Helper T cell (primary cell): ENCODE results near the gene PKD1L1.

GRCh38 chr7:47380749-47381449 is 201.0 kb downstream of the TNS3 start:
- PRO-cap, 2 experiments = no peak in any of the 2 experiments

GRCh38 chr7:47460343-47460979 is 121.5 kb downstream of the TNS3 start:
- PRO-cap, 2 experiments = no peak in any of the 2 experiments

- PRO-cap, 2 experiments = no peak in any of the 2 experiments
These were observed 42.8 kb downstream of the TNS3 start for GRCh38 chr7:47538657-47540059.

GRCh38 chr7:47575980-47576471 is 5.9 kb downstream of the TNS3 start:
- PRO-cap, 2 experiments = no peak in any of the 2 experiments

DNA sequence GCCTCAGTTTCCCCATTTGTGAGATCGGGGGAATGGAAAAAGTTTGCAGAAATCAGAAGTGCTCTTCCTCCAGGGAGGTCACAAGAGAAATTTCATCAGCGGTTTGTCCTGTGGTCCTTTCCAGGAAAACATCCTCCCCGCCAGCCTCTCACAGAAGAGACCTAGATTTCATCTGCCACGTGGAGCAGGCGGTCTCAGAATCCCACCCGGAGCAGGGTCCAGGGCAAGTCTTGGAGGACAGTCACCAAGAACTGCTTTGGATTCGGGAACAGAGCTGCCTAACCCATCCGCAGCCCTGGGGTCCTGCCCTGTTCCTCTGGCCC is 882 bp upstream of the TNS3 start:
- PRO-cap, 2 experiments = no peak in any of the 2 experiments

- PRO-cap, 2 experiments = no peak in any of the 2 experiments
These were observed 28.7 kb upstream of the TNS3 start for GRCh38 chr7:47610586-47610969.

- PRO-cap, 2 experiments = no peak in any of the 2 experiments
These were observed 89.0 kb upstream of the TNS3 start for GRCh38 chr7:47670627-47671660.

- PRO-cap, 2 experiments = no peak in any of the 2 experiments
These were observed 90.4 kb upstream of the TNS3 start for GRCh38 chr7:47672163-47672891.

DNA sequence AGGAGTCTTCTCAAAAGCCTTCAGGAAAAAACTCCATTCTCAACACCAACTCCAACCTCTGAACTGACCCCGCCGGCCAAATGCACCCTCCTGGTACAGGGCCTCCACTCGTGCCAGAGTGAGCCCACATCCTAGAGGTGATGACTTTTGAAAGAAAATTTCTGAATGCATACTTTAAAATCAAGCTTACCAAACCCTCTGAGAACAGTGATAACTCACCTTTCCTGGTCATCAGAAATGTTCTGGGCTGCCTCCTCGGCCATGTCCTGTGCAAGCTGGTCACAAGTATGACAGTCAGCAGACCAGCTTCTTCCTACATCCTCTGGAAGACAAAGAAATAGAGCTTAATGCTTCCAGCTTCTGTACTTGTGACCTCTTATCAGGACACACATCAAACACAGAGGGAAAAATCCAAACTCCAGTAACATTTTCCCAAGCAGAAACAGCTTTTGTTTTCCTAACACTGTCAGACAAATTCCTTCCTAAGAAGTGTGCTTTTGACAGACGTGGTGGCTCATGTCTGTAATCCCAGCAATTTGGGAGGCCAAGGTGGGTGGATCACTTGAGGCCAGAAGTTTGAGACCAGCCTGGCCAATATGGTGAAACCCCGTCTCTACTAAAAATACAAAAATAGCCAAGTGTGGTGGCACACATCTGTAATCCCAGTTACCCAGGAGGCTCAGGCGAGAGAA is at the start of gene PKD1L1:
Gene PKD1L1, minus strand, starts transcription at position 289 of the 692 bp plus-strand sequence.
- PRO-cap, 2 experiments = no peak in any of the 2 experiments

DNA sequence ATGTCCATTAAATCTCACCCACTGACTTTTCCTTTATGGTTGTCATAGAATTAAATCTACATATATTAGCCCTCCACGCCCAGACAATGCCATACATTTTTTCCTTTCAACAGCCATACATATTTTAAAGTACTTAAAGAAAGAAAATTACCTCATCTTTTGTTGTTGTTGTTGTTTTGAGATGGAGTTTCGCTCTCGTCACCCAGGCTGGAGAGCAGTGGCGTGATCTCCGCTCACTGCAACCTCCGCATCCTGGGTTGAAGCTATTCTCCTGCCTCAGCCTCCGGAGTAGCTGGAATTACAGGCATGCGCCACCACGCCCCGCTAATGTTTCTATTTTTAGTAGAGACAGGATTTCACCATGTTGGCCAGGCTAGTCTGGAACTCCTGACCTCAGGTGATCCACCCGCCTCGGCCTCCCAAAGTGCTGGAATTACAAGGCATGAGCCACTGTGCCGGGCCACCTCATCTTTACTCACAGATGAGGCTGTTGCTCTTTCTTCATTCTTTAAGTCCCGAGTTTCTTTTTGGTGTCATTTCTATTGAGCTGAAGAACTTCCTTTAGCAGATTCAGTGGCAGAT is 20.7 kb upstream of the HUS1 start:
- PRO-cap, 2 experiments = no peak in any of the 2 experiments

- PRO-cap, 2 experiments = no peak in any of the 2 experiments
These were observed 4.1 kb upstream of the UPP1 start for GRCh38 chr7:48084768-48085494.

DNA sequence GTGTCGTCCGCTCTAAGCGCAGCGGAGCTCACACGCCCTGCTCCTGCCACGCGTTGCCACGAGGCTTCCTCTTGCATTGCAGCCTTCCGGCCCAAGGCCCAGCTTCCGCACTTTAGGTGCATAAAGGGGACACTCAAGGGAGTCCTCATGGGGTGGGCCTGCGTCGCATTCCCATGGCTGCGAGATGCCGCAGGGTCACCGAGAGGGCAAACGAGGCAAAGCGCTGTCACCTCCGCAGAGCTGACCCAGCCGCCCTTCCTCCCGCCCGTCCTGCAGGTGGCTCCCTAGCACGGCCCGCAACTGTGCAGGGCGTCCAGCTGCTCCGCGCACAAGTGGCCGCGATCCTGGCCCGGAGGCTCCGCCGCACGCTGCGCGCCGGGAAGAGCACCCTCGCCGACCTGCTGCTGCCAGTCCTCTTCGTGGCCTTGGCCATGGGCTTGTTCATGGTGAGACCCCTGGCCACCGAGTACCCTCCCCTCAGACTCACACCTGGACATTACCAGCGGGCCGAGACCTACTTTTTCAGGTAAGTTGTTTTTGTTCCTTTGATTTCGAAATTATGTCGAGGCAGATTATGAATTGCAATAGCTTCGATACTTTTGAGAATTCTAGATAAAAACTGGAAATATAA is 283.6 kb downstream of the ABCA13 start:
- PRO-cap, 2 experiments = no peak in any of the 2 experiments

DNA sequence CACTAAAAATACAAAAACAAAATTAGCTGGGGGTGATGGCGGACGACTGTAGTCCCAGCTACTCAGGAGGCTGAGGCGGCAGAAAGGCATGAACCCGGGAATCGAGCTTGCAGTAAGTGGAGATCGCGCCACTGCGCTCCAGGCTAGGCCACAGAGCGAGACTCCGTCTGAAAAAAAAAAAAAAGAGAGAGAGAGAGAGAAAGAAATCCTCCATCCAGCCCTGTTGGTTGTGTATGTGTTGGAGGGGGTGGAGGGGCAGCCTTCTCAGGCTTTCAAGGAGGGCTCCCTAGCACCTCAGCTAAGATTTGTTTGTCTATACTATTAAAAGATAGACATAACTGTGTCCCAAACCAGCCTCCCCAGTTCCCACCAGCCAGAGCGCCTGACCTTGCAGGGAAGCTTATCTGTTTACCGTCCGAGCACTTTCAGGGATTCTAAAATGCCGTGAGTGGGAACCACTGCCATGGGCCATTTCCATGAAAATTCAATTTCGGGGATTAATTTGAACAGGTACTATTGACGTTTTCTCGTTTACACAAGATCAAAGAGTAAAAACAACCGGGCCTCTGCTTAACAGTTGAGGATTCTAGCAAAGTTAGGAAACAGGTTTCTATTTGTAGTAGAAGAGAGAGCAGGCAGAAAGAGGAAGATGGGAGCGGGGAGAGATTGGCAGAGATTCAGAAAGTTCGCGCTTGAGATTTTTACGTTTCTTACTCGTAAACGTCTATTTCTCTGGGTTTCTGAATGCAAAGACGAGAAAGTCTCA is 800 bp upstream of the VWC2 start:
- PRO-cap, 2 experiments = no peak in any of the 2 experiments

DNA sequence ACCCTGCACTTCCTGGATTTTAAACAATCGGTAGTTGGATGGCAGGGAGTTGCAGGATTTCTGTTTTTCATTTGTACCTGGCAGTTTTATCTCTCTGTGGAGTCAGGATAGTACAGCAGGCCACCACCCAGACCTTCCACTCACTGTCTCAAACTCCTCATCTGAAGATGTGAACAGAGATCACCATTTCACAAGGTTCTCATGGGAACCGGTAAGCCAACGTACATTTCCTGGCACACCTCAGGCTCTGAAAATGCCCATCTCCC is 42.2 kb upstream of the IKZF1 start:
- PRO-cap, 2 experiments = peak in 1 of 2 experiments; most common minus-strand start position 163 of the sequence (in 1)

DNA sequence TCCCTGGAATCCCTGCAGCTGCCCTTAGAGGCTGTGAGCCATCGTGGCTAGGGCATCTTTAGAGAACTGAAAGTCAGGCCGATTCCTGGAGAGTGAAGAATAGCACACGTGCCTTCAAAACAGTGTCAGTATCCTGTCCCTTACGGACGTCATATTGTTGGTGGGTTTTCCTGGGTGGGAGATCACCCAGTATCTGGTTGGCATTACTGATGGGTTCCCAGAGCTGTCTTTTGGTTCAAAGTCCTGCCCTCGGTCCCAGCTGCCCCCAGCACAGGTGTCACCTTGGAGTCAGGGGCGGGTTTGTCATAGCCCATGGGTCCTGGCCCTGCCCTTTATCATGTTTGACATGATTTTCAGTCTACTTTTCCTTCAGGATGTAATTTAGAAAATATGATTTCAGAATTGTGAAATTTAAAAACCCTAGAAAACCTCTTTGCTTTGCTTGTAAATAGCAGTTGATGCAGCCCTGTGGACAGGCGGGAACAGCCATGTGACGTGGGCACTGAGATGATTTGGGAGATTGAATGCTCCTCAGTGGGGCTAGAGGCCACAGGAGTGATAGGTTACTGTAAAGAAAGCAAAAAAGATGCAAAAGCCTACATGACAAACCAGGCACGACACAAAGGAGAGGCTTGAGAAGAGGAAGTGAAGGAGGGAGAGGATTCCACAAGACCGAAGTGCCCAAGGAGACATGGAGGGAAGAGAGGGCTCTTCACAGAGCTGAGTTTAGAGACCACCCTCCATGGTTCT is 25.5 kb downstream of the IKZF1 start:
- PRO-cap, 2 experiments = peak in 2 of 2 experiments; most common plus-strand start position 220 of the sequence (in 1); most common minus-strand start position 68 of the sequence (in 2)

GRCh38 chr7:50353035-50353631 is 48.6 kb downstream of the IKZF1 start:
- PRO-cap, 2 experiments = no peak in any of the 2 experiments

- PRO-cap, 2 experiments = no peak in any of the 2 experiments
These were observed 76.3 kb upstream of the DDC start for GRCh38 chr7:50641027-50642385.

DNA sequence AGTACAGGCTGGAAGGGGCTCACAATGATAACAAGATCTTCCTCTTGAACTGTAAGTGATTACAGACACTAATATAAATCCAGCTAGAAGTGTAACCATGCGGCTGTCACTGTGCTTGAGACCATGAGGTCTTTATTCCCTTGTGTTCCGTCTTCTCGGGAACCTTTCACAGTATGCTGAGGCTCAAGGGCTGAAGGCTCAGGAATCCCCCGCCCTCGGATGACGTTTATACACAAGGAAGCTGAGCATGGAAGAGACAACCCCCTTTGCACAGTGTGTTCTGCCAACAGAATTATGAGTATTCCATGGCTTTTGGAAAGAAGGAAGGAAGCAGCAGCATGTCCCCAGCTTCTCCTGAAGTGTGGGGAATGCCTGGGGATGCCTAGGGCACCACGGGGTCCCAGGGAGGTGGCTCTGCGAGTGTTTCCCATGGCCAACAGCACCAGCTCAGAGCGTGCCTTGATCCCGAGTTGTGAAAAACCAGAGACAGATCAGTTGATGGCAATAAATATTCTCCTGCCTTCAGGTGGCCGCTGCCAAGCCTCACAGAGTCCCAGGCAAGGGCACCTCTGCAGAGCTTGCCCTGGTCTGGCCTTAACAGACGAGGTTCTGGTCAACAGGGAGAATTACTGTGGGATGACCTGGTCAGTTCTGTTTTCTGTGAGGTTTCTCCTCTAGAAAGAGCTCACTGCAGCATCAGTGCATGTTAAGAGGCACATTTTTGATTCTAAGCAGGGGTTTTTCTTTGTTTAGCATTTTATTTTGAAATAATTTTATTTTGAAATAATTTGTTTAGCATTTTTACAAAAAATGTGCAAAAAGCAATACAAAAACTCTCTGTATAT is 88.9 kb upstream of the DDC start:
- PRO-cap, 2 experiments = no peak in any of the 2 experiments

DNA sequence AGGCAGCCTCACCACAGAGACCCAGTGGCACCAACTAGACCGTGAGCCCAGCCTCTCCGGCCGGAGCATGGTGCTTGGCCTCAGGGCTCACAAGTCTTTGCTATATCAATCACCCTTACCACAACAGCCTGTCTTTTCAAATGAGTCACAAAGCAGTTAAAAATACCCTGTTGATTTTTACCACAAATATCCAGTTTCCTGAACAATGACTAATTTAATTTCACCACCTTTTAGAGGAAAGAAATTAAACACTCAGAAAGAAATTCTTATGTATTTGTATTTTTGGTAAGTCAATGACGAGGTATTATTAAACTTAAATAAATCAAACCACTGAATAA is 99.5 kb upstream of the DDC start:
- PRO-cap, 2 experiments = no peak in any of the 2 experiments

DNA sequence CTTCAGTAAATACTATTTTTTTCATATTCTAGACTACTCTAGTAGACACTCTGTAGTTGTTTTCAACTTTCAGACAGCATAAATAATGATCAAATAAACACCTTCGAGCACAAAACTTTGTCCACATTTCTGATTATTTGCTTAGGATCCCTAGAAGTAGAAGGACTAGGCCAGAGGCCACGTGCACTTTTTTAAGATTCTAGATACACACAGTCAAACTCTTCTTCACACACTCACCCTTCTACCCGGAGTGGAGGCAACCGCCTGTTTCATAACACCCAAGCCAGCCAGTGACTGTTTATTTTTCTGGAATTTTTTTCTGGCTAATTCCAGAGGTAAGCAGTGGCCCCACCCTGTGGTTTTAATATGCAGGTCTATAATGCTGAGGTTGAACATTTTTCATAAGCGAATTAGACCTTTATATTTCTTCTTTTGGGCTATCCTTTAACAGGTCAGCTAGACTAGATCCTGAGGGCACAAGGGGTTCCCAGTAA is 76.4 kb downstream of the GRB10 start:
- PRO-cap, 2 experiments = no peak in any of the 2 experiments